Pulmonary artery (tissue), 1 donor: ENCODE results near the gene DHX36.

DNA sequence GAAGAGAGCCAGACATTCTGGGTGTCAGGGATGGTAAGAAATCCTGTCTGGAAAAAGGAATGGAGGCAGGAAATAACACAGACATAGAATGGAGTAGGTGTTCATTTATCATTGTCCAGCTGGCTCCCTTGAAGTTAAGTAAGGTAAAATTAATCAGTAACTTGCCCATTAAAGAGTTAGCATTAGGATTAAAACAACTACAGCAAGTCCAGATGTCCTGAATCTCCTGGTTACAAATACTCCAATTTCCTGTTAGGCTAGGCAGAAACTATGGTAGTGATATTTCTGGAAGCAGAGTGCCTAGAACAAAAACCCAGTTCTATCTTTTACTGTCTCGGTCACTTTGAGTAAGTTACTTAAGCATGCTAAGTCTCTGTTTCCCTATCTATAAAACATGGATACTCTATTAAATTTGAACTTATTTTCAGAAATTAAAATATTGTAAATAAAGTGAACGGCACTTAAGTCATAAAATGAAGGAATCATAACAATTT is 13.4 kb upstream of the SUCNR1 start:
- PRO-cap: no peak

GRCh38 chr3:152360796-152361339 is 92.1 kb downstream of the MBNL1 start:
- PRO-cap: no peak

GRCh38 chr3:152372505-152373620 is 104.1 kb downstream of the MBNL1 start:
- PRO-cap: no peak

- PRO-cap: unidirectional peak, minus-strand start at chr3:152406527
Measured at GRCh38 chr3:152406205-152407192, 137.8 kb downstream of the MBNL1 start.

GRCh38 chr3:152464679-152465426 is 196.1 kb downstream of the MBNL1 start:
- PRO-cap: no peak

GRCh38 chr3:152870004-152870569 is 35.2 kb downstream of the P2RY1 start:
- PRO-cap: no peak

GRCh38 chr3:152941997-152942446 is 107.1 kb downstream of the P2RY1 start:
- PRO-cap: no peak

DNA sequence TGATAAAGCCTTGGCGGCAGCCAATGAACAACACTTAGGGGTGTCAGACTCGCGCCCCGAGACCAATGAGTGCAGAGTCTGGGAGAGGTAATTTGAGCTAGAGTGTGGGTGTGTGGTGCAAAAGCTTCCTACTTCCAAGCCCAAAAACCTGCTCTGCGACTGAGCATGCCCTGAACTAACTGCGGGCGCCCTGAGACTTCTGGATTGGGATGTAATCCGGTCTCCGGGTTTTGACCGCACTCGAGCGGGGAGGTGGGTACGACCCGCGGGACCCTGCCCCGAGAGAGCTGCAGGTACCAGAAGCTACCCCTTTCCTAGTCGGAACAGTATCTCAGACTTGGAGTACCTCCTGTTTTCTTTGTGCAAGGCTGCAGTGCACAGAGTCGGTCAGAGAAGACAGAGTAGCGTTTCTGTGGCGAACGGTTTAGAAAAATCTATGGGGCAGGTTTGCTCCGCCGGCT is 696 bp upstream of the RAP2B start:
- PRO-cap: bidirectional peak, plus-strand start at position 120 of the sequence, minus-strand start outside the sequence

GRCh38 chr3:153624725-153625001 is 462.6 kb downstream of the RAP2B start:
- PRO-cap: no peak

- PRO-cap: no peak
Measured at GRCh38 chr3:153628411-153629173, 466.6 kb downstream of the RAP2B start.

DNA sequence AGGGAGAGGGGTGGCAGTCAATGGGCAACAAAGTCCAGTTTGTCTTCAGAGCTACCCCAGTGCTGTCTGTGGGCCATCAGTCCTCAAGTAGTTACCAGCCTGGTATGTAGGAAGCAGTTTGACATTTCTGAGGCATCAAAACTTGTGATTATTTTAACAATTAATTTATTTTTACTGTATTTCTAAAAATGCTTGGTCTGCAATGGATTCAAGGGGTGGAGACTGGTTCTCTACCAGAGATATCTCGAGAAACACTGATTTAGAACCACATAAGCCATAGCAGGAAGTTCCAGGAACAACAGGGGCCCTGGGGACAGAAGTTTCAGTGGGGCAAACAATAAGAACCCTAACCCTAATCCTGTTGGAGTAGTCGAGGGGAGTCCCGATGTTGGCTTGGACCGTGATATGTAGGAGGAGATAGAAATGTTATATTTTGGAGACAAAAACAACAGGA is 77.9 kb downstream of the DHX36 start:
- PRO-cap: no peak

DNA sequence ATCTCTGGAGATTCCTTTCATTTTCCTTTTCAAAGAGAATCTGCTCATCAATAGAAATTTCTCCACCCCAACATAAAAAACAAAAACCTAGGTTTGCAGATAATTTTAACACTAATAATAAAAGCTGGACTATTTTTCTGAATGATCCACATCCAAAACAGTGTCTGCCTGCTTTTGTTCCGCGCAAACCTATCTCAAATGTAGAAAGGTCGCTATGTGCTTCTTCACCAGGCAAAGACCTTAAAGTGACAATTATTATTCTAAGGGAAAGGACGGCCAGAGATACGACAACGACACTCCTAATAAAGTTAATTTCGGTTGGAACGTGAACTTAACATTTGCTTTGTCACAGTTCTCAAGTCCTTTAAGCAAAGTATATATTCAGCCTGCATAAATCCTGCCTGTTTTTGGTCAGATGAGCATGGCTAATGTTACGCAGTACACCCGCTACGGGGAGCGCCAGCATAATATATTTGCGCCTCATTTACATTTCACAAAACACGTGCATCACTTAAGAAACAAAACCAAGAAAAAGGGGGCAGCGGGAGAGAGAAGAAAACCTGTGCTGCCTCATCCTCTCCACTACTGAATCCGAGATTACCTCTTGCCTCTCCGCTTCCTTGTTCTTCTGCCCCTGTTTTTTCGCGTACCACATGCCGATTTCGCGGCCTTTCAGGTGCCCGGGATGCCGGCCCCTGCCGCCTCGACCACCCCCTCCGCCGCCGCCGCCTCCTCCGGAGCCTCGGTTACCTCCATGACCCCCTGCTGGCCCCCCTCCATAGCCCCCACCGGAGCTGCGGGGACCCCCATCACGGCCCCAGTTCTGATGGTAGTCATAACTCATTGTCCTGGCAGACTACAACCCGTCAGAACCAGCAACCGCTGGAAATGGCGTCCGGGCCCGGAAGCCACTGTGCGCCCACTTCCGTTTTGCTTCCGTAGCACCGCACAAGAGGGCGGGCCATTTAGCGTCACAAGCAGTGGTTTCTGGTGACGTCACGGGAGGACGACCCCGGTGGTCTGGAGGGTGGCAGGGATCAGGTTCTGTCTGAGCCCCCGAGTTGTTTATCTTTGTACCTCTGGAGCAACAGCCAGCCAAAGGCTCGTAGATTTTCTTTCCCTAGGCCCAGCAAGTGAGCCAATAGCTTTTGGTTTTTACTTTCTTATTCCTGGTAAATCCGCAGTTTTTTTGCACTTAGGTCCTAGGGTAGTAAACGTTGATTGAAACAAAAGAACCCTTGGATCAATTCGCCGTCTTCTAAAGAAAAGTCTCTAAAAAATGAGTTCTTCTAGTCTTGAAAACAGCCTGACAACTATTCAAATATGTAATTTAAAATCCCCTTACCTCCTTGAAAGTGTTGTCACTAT is at the start of gene DHX36:
Gene DHX36, minus strand, starts transcription at position 915 of the 1,368 bp plus-strand sequence.
- PRO-cap: bidirectional peak, plus-strand start at position 1,003 of the sequence, minus-strand start at position 881 of the sequence

DNA sequence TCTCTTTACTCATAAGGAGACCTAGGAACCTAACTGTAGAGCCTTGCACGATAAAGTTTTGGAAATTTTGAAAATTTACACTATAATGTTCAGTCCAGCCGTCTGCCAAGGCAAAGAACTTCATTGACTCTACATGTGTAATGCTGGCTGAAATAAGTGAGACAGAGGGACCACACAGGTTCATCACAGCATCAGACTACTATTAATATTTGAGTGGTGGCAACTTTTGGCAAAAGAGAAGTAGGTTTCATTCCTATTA is 15.8 kb upstream of the DHX36 start:
- PRO-cap: no peak

DNA sequence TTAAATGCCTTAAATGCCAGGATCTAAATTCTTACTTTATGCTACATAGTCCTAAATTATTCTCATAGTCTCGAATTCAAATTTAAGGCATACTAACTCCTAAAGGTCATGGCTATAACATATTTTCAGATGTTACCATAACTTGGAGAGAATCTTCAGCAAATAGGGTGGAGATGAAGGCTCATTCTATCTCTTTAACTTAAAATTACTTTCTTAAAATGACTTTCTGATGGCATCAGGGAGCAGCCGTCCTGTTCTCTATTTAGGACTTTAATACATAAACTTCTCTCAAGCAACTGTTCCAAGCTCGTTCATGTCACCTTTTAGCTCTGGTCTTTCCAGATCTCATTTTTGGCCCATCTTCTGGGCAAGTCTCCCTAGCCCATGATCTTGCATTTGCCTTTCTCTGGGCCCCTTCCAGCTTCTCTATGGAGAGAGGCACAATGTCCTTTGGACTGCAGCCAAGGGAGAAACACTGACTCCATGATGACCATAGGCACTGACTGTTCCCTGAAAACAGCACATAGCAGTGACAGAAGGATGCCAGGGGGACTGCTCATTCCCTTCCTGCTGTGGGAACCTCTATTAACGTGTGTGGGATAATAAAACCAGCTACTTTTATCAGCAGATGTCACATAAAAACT is 60.4 kb downstream of the STRIT1 start:
- PRO-cap: no peak

DNA sequence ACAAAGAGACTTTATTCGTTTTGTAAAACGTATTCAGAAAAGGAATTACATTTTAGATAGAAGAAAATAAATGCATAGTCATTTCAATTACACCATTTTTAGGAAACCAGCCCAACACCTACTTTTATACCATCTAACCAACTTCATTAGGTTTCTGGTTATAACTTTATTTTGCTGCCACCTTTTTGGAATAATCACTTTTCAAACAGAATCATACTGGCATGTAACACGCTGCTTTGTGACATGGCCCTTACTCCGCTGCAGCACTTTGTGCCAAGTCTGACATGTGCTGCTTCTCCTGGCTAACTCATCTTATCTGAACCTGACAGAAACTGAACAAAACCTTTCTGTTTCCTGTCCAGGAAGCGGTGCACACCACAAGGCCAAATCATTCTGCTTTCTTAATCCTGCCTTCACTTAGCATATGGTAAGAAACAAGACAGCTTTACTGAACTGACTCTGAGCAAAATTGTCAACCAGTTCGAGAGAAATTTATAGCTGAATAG is 41.3 kb upstream of the STRIT1 start:
- PRO-cap: no peak

GRCh38 chr3:155701832-155702557 is 42.9 kb downstream of the PLCH1 start:
- PRO-cap: no peak

DNA sequence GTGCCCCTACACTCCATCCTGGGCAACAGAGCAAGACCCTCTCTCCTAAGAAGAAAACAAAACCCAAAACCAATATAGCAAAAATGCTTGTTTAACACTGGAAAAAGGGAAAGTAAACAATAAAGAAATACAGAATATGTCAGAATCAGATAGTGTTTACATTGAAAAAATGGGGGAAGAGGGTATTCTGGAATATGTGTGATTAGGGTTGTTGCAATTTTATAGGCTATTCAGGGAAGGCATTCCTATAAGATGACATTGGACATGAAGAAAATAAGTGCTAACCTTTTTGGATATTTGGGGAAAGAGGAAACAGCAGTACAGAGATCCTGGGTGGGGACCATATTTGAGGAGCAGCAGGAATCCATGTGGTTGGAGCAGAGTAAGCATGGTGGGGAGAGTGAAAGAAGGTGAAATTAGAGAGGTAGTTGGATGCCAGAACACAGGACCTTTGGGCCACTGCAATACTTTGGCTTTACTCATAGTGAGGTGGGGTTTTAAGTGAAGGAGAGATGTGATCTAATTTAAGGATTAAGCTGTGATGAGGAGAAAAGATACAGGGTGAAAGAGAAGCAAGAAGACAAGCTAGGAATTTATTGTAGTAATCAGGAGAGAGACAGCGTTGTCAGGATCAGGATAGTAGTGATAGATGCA is 37.2 kb downstream of the GMPS start:
- PRO-cap: no peak

- PRO-cap: no peak
Measured at GRCh38 chr3:156291589-156292401, 171.4 kb downstream of the KCNAB1 start.

GRCh38 chr3:156553854-156554550 is 915 bp downstream of the SSR3 start:
- PRO-cap: no peak

- PRO-cap: no peak
Measured at GRCh38 chr3:156676795-156677522, 2.6 kb downstream of the TIPARP start.